Pericardium fibroblast (primary cell): ENCODE data around the genes C13orf42 and UTP14C.

- RAMPAGE, long total RNA: no peak
Observed at GRCh38 chr13:50630188-50630496, 213.3 kb downstream of the DLEU7 start.

- RAMPAGE, long total RNA: no peak
Observed at GRCh38 chr13:50712360-50713056, 131.0 kb downstream of the DLEU7 start.

DNA sequence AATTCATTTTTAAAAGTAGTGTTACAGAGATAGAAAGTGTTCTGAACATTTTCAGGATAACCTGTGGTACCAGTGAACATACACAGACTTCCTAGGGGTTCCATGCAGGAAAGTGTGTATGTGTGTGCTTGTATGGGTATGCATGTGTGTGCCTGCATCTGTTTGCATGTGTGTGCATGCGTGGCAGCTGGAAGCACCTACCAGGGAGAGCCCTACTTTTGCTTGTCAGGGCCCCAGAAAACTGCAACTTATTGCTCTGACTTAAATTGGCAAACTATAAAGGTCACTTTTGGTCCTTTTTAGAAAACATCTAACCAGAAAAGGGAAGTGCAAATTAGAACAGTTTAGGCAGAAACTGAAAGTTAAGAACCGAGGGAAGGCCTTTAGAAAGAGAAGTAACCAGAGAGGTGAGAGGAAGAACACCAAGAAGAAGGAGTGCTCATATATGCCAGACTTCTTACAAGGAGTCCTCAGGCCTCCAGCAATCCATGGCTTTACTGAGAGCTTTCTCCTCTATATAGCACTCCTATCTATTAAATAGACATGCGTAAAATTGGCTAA, 32.5 kb downstream of the DLEU7 start:
- RAMPAGE, long total RNA: no peak

GRCh38 chr13:50911439-50911829, 1.8 kb downstream of the RNASEH2B start:
- RAMPAGE, long total RNA: no peak

DNA sequence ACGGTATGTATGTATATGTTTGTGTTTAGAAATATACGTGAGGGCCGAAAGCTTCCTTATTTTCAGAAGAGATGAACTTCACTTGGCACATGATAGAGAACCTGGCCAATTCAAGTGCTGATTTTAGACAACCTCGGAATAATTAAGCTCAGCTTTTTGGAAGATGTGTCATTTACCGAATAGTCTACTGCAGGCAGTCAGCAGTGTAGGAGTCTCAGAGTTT, 4.6 kb downstream of the RNASEH2B start:
- RAMPAGE, long total RNA: no peak

GRCh38 chr13:51110992-51111522, at the start of gene C13orf42:
TSS of gene C13orf42 (minus strand) at chr13:51111274.
- RAMPAGE, long total RNA: no peak

DNA sequence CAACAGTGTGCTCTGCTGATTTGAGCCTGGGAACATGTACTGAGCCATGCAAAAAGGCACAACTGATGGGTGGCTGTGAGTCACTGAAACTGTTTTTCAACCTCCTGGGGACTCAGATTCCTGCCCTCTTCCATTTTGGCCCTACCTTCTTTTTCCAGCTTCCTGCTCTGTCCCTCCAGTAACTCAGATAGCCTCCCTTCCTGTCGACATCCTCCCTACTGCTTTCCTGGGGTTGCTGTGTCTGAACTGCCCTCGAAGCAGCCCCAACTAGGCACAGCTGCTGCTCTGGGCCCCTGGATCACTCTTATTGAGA, 13.6 kb downstream of the FAM124A start:
- RAMPAGE, long total RNA: no peak

DNA sequence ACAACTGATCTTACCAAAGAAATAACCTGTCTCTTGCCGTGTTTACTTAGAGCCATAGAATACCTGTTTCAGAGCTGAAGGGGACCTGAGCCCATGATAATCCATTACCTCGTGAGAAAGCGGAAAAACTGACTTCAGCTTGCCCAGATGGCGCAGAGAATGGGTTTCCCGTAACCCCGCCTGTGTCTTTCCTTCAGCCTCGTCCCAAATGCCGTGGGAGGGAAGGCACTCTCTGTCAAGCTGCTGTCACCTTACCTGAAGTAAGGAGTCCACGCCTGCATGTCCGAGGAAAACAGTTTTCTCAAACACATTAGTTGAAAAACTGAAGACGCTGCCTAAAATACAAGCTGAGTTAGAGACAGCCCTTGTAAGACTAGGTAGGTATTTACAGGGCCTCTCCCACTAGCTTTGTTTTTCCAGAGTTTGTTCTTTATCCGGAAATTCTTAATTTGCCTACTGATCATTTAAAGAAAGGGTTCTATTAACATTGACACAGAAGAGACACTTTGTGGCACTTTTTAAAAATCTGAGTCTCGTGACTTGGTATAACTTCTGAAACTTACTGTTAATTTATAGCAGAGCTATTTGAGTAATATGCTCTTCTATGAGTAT, 1.2 kb upstream of the INTS6 start:
- RAMPAGE, long total RNA: no peak

DNA sequence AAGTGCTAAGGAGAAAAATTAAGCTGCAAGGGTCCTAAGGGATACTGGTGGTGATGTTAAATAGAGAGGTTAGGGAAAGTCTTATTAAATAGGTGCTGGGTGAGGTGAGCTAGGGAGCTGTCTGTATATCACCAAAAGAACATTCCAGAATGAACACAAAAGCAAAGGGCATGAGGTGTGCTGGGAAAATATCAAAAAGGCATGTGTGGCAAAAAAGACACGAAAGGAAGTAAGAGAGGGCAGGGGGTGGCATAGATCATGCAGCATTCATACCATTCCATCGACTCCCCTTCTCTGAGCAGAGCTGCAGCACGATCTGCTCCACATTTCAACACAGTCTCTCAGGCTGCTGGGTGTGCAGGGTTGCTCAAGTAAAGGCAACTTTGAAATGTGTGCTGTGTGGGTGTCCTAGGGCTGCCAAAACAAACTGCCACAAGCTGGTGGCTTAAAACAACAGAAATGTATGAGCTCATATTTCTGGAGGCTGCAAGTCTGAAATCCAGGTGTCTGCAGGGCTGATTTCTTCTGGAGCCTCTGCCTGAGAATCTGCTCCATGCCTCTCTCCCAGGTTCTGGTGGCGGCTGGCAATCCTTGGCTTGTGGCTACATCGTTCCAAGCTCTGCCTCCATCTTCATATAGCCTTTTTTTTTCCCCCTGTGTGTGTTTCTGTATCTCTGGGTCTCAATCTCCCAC, 63.8 kb upstream of the WDFY2 start:
- RAMPAGE, long total RNA: no peak

GRCh38 chr13:51524220-51524753, 60.0 kb upstream of the WDFY2 start:
- RAMPAGE, long total RNA: no peak

GRCh38 chr13:51590903-51591403, 6.7 kb downstream of the WDFY2 start:
- RAMPAGE, long total RNA: no peak

- RAMPAGE, long total RNA: no peak
Observed at GRCh38 chr13:51760353-51761144, 43.4 kb downstream of the DHRS12 start.

GRCh38 chr13:51765635-51766028, 38.3 kb downstream of the DHRS12 start:
- RAMPAGE, long total RNA: no peak

GRCh38 chr13:51802725-51803286, 1.2 kb downstream of the DHRS12 start:
- RAMPAGE, long total RNA: no peak

- RAMPAGE, long total RNA: no peak
Observed at GRCh38 chr13:51851189-51851600, 6.2 kb upstream of the TMEM272 start.

GRCh38 chr13:51945398-51946155, 65.7 kb downstream of the ATP7B start:
- RAMPAGE, long total RNA: no peak

DNA sequence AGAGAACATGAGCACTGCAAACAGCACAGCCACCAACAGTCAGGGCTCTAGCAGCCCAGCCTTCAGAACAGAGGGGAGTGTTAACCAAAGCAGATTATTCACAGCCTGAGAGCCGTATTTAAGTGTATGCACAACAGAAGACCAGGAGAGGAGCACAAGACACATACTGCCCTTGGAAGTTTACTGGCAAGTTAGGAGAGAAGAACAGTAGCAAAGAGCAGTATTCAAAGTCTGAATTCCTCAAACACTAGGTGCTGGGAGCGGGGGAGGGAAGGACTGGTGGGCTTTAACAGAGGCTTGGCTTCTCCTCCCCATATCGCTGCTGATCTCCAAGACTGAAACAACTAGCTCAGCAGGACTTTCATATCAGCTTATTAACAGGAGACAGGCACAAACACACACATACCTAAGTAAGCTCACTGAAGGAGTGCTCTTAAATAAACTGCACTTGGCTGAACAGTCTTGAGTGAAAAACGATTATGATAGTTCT, 12.2 kb downstream of the ATP7B start:
- RAMPAGE, long total RNA: no peak

DNA sequence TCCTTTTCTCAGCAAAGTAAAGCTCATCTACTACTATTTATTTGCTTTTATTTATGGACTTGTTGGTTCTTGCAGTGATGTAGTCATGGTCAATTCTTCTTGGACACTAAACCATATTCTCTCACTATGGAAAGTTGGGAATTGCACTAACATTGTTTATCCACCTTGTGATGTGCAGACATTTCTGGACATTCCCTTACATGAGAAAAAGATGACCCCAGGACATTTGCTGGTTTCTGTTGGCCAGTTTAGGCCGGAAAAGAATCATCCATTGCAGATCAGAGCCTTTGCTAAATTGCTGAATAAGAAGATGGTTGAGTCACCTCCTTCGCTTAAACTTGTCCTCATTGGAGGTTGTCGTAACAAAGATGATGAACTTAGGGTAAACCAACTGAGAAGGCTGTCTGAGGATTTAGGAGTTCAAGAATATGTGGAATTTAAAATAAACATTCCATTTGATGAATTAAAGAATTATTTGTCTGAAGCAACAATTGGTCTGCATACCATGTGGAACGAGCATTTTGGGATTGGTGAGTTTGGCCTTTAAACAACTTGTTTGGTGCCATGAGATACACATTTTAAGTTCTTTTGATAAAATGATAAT, at the start of gene UTP14C:
Gene UTP14C, plus strand, starts transcription at position 284 of the 604 bp plus-strand sequence.
- RAMPAGE, long total RNA: no peak

GRCh38 chr13:52144637-52145286, 14.6 kb downstream of the NEK3 start:
- RAMPAGE, long total RNA: no peak

DNA sequence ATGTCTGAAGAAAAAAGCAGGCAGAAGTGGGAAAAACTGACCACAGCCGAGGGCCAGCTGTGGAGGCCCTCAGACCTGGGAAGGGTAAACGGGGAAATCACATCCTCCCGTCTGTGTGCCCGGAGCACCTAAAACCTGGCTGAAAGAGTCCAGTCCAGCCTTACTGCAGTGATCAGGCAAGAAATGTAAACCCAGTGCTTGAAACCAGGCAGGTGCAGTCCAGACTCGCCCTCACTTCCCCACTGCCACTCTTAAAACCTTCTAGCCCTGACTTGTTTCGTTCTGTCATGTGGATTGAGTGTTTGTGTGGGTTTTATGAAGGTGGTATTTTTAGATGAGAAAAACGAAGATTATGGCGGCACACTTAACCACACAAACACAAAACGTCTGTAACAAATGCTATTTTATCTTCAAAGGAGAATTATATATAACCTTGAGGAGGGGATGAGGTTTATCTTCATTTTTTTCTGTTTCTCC, 851 bp upstream of the CKAP2 start:
- RAMPAGE, long total RNA: no peak